ENCODE measurements around the gene BTBD16.

- PRO-cap: no peak
Measured at GRCh38 chr10:122211208-122211744, 59.8 kb upstream of the BTBD16 start.

DNA sequence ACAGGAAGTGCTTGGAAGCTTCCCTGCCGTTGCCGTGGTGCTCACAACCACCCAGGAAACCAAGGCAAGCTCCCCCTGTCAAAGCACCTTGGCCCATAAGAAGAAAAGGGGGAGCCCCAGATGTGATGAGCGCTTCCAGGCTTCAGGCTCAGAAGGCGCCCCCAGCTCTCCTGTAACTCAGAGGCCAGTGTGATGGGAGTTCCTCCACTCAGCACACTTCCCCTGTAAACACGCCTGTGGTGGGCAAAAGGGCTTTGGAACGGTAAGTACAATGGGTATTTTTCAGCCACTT is at the start of gene BTBD16:
TSS of gene BTBD16 (plus strand) at position 44 of the 292 bp plus-strand sequence.
- PRO-cap: no peak

DNA sequence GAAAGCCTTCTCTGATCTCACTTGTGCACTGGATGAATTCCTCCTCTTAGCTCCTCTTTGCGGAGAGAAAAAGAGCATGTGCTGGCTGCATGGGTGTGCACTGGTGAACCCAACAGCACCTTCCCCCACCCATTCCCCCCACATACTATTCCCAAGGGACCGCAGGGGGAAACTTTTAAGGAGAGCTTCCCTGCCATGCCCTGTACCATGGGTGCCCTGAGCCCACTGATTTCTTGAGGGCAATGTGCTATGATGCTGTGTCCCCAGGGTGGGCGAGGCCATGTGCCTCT is 50.4 kb upstream of the PLEKHA1 start:
- PRO-cap: no peak

GRCh38 chr10:122375586-122375786 is 978 bp downstream of the PLEKHA1 start:
- PRO-cap: no peak

DNA sequence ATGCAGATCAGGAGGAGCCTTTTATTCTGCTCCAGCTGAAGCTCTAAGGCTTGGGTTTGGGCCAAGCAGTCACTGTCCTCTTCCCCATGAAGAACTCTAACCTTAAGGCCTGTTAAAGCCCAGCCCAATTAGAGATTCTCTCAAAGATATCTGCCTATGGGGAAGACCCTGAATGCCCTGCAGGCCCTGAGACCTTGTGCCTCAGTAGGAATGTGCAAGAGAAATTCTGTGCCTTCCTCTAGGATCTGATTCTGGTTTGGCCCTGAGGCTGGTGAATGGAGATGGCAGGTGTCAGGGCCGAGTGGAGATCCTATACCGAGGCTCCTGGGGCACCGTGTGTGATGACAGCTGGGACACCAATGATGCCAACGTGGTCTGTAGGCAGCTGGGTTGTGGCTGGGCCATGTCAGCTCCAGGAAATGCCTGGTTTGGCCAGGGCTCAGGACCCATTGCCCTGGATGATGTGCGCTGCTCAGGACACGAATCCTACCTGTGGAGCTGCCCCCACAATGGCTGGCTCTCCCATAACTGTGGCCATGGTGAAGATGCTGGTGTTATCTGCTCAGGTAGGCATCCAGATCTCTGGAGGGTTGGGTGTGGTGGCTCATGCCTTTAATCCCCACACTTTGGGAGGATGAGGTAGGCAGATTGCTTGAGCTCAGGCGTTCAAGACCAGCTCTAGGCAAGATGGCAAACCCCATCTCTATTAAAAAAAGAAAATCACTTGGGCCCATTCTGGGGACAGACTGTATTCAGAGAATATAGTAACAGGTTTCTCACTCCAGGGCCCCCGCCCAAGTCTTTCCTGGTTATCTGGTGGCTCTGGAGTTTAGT is 15.8 kb downstream of the DMBT1 start:
- PRO-cap: no peak

DNA sequence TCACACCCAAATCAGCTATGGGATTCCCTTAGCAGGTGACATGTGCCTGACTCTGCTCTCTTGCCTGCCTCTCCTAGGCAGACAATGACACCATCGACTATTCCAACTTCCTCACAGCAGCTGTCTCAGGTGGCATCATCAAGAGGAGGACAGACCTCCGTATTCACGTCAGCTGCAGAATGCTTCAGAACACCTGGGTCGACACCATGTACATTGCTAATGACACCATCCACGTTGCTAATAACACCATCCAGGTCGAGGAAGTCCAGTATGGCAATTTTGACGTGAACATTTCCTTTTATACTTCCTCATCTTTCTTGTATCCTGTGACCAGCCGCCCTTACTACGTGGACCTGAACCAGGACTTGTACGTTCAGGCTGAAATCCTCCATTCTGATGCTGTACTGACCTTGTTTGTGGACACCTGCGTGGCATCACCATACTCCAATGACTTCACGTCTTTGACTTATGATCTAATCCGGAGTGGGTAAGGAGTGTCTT is 32.6 kb upstream of the SPADH start:
- PRO-cap: no peak

DNA sequence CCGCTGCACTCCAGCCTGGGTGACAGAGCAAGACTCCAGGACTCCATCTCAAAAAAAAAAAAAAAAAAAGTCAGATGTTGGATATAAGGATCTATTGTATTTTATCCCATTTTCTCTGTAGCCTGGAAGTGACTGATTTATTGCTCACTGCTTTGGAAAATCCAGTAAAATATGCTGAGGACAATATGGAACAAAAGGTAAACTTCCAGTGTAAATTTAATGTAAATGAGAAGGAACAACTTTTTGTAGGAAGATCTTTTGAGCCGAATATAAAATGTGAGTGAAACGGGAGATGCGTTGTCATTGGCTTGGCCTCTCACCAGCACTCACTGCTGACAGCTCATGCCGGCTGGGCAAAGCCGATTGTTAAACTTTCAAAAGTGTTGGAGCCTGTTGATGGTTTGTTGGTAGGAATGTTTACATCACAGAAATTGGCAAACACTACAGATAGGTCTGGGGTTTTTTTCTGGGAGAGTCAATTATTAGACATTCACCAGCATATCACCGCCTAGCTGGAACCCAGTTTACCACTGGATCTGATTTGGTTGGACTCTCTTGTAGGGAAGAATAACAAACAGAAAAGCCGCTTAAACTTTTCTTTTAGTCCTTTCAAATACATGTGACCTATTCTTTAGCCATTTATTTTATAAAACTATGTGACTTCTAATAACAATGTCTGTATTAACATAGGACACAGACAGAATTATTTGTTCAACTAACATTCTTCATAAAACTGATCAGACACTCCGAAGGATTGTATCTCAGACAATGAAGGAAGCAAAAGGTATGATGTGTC is 6.2 kb downstream of the PSTK start:
- PRO-cap: no peak

GRCh38 chr10:123154658-123155551 is 703 bp downstream of the BUB3 start:
- PRO-cap: no peak

GRCh38 chr10:123860334-123860722 is 31.3 kb downstream of the CPXM2 start:
- PRO-cap: no peak

GRCh38 chr10:123997407-123997606 is 96.1 kb downstream of the CHST15 start:
- PRO-cap: unidirectional peak, minus-strand start at chr10:123997498

DNA sequence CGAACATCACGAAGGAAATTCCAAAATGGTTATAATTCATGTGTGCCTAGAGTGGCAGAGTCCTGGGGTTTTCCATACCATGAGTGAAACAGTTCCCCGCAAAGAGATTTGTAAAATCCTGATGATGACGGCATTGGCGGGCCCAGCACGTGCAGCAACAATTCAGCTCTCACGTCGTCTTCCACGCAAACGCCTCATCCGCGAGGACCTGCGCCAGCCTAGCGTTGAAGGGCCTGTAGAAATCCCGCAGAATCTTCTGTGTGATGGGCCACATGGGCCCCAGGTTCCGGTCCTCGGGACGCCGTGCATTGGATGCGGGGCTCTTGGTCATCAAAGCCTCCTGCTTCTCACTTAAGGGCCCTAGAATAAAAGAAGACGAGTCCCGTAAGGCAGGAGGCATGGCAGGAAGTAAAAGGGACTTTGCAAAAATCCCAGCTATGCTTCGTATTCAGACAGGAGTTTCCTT is 83.4 kb downstream of the CHST15 start:
- PRO-cap: no peak

GRCh38 chr10:124063649-124064754 is 29.4 kb downstream of the CHST15 start:
- PRO-cap: no peak

- PRO-cap: no peak
Measured at GRCh38 chr10:124083272-124084167, 9.9 kb downstream of the CHST15 start.

GRCh38 chr10:124087095-124087958 is 6.1 kb downstream of the CHST15 start:
- PRO-cap: no peak

DNA sequence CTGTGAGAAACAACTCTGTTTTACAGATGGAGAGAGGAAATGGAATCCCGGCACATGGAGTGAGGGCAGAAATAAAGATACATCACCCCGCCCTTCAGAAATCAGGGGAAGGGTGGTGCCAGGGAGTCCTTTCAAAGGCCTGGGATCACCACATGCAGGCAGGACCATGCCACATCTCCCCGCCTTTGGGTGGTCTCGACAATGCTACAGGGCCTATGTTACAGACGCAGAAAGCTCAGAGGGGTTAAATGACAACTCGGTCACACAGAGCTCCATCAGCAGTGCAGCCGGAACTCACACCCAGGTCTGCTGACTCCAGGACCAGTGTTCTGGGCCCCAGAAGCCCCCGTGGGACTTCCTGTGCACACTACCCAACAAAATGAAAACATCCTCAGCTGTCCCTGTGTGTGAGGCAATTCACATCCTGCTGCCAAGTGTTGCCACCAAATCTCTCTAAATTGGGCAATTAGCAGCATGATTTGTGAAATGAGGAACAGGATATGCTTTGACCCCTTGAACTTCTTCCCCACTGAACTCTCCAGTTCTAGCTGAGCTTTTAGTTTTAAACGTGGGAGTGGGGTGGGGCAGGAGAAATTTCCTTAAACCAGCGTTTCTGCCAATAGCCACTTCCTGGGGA is 51.6 kb upstream of the CHST15 start:
- PRO-cap: unidirectional peak, minus-strand start at position 283 of the sequence

DNA sequence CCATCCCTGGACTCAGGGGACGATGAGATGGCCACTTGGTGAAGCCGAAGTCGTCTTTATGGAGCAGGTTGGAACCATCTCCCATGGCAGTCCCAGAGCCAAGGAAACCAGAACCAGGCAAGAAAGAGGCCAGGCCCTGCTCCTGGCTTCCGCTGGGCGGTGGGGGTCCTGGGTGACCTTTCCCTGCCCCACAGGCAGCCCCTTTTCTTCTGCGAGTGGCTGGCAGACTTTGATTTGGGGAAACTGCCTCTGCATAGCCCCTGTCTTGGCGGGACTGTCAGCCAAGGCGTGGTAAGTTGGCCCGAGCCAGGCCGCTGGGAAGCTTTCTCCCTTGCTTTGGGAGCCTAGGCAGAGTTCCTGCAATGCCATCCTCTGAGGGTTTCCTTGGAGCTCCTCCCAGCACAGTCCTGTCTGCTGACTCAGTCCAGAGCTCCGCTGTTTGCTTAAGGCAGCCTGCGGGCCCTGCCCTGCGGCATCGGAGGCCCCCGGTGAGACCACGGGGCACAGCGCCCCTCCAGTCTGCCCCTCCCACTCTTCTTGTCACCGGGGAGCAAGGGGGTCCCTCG is 58.6 kb upstream of the CHST15 start:
- PRO-cap: no peak

DNA sequence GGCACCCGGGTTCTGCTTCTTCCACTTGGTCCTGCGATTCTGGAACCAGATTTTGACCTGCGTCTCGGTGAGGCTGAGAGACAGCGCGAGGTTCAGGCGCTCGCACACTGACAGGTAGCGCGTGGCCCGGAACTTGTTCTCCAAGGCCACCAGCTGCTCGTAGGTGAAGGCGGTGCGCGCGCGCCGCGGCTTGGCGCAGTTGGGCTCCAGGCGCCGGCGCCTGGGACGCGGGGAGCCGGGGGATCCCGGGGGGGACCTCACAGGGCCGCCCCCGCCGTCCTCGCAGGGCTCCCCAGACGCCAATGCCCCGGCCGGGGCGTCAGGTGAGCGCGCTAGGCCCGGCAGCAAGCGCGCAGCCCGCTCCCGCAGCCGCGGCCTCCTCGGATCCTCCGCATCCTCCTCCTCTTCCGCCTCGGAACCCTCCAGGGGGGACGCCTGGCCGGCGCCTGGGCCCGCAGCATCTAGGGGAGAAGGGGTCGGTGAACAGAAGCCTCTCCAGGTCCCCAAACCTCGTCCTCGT is 2.1 kb downstream of the NKX1-2 start:
- PRO-cap: no peak

GRCh38 chr10:124470536-124471435 is 9.2 kb downstream of the LHPP start:
- PRO-cap: no peak

DNA sequence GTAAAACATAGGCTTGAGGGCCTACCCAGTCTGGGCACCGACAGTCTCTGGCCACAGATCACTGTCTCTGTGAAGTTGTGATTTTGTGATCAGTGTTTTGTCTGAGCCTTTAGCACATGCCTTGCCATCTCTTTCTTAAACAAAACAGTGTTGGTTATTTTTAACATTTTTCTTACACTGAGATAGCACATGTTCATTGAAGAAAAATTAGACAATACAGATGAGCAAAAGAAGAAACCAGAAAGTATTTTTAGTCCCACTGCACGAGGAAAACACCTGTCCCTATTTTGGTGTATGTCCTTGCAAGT is 27.3 kb downstream of the LHPP start:
- PRO-cap: no peak

- PRO-cap: no peak
Measured at GRCh38 chr10:124493960-124494574, 32.4 kb downstream of the LHPP start.

All from neutrophil (primary cell).